HGPS cell (cell line): ENCODE measurements around the genes RPL37 and PAIP1.

- RRBS: no CpG with 5 or more reads among the region's 3 CpGs
These were observed 9.8 kb downstream of the PTGER4 start for GRCh38 chr5:40689461-40689874.

- RRBS: no CpG with 5 or more reads among the region's 5 CpGs
These were observed 1.3 kb downstream of the TTC33 start for GRCh38 chr5:40754375-40754993.

DNA sequence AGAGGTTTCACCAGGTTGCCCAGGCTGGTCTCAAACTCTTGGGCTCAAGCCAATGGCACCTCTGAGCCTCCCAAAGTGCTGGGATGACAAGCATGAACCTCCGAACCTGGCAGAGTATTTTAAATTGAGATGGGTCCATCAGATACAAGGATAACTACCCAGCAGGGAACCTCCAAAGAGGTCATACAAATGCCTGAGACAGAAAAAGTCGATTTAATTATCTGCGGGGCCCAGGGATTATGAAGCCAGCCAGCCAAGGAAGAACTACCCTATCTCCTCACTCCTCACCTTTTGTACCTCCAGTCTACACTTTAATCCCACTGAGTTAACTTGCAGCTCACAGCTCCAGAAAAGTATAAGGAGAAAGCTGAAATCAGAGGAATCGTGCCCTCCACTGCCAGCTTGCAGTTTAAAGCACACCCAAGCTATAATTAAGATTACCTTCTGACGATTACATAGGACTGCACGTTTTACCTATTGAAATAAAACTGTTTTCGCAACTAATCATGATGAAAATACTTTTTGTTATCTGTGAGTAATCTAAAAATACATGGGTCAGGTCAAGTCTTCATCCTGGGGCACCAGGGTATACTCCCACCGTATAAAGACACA, 7.9 kb downstream of the RPL37 start:
- RRBS: no CpG with 5 or more reads among the region's 8 CpGs

GRCh38 chr5:40827579-40828401, 7.2 kb downstream of the RPL37 start:
- RRBS: no CpG with 5 or more reads among the region's 10 CpGs

DNA sequence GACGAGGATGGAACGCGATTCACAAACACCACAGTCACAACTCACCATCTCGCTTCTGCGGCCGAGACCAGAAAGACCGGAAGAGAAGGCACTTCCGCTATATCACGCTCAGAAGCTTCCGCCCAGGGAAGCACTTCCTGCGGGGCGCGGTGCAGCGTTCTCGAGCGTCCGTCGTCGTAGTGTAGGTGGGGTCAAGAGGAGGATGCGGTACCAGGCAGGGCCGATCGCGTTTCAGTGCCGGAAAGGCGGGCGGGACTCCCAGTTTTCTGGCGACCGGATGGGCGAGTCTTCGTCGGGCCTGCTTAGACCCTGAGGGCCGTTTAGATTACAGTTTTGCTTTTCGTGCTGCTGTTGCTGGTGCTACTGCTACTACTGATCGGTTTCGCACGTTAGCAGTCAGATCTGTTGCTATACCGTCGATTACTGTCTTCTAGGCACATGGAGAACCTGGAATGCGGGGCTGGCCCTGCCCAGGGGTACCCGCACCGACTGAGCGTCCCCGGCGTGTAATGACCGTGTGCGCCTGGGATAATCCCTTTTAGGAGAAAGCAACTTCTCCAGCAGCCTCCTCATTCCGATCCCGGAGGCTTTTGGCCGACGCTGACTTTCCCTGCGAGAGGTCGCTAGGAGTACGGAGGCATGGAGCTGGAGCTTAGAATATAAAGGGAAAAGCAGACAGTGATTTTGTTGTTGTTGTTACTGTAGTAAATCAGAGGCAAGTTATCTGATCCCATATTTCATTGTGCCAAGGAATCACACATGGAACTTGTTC, at the start of gene RPL37:
Gene RPL37 (minus strand): TSS at position 85 of the 772 bp plus-strand sequence.
- RRBS: 4% methylated on average over 10 of the region's 53 CpGs

DNA sequence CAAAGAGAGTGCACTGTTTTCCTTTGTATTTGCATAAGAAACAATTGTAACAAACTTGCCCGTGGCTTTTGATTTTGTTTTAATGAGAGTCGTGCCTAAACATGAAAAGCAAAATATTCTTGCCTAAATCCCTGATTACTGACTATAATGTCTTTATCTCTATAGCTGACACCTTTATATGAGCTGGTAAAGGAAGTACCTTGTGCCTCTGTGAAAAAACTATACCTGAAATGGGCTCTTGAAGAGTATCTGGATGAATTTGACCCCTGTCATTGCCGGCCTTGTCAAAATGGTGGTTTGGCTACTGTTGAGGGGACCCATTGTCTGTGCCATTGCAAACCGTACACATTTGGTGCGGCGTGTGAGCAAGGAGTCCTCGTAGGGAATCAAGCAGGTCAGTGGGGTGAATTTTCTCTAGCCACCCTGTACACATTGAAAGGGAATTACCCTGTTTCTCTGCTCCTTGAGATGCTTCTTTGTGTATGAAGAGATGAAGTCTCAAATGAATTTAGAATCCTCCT, 48.6 kb downstream of the C7 start:
- RRBS: no CpG with 5 or more reads among the region's 7 CpGs

- RRBS: no CpG with 5 or more reads among the region's 3 CpGs
These were observed 47.9 kb upstream of the C6 start for GRCh38 chr5:41261178-41261701.

DNA sequence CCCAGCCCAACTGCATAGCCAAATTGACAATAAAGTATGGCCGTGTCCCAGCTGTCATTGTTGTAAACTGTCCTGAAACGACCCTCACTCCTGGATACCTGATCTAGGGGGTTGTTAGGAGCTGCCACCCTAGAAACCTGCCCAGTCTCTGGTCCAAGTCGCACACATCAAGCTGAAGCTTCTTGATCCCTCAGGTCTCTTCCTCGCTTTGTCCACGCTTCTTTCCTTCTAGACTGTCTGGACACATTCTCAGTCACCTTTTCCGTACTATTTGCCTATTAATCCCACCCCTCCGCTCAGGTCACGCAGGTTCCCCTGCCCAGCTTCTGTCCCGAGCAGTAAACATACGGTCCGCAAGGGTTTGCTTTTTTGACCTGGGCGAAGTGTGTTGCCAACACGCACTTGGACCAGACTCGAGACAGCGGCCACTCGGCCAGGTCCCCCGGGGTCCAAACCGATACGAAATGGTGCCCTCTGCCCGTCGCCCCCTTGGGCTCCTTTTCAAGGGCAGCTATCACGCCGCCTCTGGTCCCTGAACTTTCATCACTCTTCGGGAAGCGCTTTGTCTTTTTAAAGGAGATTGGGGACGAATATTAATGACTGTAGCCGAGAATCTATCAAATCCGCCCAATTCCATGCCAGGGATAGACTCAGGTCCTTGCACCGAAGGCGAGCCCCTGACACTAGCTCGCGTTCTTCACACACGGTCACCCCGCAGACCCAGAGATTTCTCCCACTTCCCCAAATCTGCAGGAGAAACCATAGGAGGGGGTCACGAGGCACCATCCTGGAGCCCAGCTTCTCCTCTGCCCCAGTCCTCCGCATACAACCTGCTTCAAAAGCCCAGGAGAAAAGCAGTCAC, 820 bp downstream of the PLCXD3 start:
- RRBS: no CpG with 5 or more reads among the region's 36 CpGs

DNA sequence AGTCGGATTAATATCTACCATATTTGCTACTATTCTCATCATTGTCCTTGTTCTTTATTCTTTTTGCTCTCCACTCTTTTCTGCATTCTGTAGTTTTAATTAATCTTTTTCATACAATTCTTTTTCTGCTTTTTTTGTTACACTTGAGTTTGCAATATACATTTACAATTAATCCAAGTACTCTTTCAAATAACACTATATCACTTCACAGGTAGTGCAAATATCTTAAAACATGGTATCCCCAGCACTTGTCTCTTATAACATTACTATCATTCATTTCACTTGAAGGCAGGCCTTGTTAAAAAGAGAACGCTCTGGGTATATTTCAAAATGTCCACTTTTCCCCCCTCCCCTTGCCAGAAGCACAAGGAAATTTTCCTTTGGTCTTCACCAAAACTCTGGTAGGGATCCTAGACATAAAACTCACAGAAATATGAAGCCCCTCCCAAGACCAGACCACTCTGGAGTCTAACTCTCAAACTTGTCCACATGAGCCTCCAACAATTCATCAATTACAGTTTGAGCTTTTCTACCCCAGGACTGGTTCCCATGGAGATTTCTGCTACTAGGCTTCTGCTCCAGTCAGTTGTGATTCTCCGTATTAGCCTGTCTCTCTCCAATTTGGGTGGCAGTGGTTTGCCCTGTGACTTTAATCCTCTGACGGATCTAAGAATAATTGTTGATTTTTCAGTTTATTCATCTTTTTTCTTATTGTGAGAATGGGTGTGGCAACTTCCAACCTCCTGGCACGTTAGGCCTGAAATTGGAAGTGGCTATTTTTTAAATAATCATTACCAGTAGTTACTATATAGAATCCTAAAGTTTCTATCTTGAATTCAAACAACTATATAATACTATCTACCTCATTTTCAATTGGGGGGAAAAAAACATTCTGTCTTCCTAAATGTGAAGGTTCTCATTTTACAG, 47.0 kb downstream of the OXCT1 start:
- RRBS: no CpG with 5 or more reads among the region's 5 CpGs

GRCh38 chr5:41871718-41872195, 1.5 kb upstream of the OXCT1 start:
- RRBS: no CpG with 5 or more reads among the region's 2 CpGs

DNA sequence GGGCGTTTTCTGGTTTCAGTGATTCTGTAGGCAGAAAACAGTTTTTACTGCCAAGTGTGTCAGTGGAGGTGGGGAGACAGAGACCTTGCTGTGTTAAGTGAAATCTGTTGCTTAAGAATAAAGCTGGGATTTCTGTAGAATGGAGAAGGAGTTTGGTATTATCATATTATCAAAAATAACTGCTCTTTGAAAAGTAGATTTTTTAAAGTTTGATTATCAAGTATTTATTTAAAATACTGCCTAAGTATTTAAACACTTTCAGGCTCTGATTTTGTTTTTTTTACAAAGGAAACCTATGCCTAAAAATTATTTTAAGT, 69.9 kb downstream of the GHR start:
- RRBS: no CpG with 5 or more reads among the region's 1 CpG

- RRBS: no CpG with 5 or more reads among the region's 15 CpGs
These were observed 47.0 kb downstream of the ANXA2R start for GRCh38 chr5:42993122-42993466.

DNA sequence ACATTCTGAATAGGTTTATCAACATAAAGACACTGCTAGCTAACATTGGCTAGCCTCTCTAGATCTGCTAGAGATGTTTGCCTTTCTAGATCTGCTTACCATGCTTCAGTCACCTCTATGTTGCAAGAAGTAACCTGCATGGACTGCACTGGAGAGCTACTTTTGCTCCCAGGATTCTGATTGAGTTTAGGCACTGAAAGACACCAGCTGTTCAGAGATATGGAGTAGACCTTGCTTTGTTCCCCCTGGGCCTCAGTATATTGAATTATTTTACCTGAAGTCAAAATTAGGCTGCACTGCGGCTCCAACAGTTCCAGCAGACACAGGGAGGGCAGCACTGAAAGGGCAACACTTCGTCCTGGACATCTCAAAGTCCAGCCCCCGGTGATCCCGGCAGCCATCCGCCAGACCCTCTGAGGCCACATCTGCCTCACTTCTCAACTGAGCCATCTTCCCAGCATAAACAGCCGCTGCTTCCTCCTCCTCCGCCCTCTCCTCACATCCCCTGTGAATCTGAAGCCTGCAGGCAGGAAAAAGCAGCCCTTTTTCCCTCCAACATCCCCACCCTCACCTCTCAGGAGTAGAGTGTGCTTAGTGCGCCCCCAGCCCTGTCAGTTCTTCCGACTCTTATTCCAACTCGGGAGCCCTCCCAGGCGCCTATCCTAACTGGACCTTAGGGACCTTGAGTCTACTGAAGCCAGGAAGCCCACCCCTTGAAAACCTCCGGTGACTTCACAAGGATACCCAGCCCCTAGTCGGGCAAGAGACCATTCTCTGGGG, 30.2 kb downstream of the ANXA2R start:
- RRBS: no CpG with 5 or more reads among the region's 13 CpGs

DNA sequence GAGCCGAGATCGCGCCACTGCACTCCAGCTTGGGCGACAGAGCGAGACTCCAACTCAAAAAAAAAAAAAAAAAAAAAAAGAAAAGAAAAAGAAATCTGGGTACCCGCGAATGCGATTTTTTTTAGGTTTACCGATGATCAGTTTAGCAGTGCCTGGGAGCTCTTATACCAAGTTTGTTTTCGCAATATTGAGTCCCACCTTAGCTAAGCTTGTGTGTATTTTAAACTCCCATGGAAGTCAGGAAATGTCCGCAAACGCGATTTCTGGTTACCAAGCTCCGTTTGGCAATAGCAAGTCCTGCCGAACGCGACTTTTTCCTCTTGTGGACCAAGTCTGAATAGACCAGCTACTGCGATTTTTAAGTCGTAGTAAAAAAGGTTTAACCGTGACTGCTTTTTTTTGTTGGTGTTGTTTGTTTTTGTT, 21.3 kb downstream of the ANXA2R start:
- RRBS: no CpG with 5 or more reads among the region's 20 CpGs

DNA sequence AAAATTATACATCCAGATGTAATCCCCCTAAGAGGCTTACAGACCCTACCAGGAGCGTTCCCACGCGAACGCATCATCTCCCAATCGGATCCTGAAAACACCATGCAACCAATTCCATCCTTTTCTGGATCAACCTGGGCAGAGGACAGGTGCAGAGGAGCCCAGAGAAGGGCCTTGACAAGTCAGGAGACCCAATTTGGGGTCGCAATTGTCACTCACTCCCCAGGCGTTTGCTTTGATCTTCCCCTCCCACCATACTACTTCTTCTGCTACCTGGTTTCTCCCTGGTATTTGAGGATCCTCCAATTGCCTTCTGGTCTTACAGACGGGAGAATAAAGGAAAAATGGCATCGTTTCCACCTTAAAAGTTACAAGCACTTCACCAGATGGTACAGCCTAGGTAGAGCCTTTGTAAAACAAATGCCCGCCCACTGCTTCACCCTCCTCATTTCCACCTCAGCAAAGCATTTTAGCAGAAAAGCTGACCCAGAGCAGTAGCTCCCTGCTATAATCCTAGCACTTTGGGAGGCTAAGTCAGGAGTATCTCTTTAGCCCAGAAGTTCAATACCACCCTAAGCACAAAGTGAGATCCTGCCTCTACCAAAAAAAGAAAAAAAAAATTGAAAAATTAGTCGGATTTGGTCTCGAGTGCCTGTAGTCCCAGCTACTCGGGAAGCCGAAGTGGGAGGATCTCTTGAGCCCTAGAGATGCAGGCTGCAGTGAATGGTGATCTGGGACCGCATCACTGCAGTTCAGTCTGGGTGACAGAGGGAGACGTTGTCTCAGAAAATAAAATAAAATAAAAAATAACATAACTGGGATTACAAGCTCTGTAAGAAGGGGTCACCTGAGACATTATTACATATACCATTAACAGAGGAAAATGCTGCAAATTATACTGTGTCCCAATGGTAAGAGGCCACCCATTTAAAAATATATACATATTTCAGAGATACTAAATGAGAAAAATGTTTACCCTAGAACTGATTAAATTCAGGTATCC, 5.2 kb upstream of the ANXA2R start:
- RRBS: no CpG with 5 or more reads among the region's 16 CpGs

- RRBS: no CpG with 5 or more reads among the region's 14 CpGs
These were observed 1.5 kb downstream of the NIM1K start for GRCh38 chr5:43193362-43194158.

- RRBS: no CpG with 5 or more reads among the region's 7 CpGs
These were observed 23.9 kb downstream of the CCL28 start for GRCh38 chr5:43388203-43388845.

DNA sequence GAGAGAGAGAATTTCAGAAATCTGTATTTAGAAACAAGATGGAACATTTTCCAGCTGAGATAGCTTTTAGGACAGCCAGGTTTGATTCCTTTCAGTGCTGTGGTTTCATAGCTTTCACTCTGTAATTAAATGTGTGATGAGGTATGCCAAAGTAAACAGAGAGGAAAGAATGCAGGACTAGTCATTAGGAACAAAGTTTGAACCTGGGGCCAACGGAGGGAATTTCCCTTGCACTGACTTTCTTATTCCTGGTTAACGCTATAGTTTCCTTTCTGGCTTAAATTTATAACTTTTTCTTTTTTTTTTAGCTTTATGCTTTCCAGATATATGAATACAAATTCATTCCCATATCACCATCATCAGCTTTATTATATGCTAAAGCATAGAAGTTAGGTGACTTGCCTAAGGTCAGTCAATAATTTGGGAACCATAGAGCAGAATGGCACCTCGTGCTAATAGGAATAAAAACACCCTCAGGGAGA, 10.0 kb upstream of the CCL28 start:
- RRBS: no CpG with 5 or more reads among the region's 3 CpGs

DNA sequence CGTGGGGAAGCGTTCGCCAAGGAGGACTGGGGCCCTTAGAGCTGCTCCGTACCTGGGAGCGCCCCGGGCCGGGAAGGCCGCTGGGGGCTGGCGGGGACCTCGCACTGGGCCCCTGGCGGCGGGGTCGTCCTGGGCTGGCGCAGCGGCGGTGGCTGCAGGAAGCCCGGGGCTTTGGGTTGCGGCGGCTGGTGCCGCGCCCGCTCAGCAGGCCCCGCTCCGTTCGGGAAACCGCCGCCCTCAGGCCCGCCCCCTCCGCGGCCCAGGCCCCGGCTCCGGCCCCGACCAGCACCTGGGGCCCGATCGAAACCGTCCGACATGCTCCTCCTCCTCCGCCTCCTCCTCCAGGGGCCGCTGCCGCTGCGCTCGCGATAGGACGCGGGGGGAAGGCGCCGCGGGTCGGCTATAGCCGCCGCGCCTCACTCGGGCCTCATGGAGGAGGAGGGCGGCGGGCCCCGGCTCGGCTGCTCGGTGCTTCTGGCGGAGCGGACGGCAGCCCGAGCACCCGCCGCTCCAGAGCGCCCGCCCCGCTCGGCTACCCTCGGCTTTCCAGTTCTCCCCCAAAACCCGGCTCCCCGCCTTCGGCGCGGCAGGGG, at the start of gene PAIP1:
Gene PAIP1 (minus strand): TSS at position 548 of the 593 bp plus-strand sequence.
- RRBS: 1% methylated on average over 26 of the region's 74 CpGs

GRCh38 chr5:43619454-43620298, 16.7 kb downstream of the NNT start:
- RRBS: no CpG with 5 or more reads among the region's 6 CpGs